ENCODE data around the genes APBB2 and TMEM33.

DNA sequence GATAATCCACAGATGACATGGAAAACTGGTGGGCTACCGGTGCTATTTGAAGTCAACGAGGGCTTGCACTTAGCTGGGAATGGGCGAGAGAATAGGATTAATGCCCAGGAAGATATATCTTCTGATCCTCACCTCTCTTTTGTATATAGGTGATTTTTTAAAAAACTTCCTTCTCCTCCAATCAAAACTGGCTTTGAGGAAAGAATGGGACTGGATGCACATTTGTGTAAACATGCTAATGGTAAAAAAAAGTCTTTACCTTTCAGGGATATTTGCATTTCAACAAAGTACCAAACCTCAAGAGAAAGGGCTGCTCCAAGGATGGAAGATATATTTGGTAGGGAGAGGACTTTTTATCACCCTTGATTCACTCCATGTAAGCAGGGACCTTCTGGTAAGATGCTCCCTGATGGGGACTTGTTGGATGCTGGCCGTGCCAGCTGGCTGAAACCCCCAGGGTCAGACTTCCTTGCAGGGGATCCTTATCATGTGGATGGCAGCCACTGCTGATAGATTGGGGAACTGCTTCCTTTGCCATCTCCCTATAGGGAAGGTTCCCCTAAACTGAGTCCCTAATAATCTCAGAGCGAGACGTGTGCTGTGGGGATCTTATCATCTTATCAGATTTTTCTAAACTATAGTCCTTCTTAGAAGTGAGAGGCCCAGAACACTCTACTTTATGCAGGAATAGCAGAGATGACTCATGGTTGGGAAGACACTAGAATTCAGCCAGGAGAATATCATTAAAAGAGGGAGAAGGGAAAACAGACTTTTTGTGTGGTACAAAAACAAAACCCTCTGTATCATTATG is 15.8 kb downstream of the RHOH start:
- PRO-cap: no peak
- RAMPAGE, long total RNA, 2 experiments: no peak in any of the 2 experiments

- PRO-cap: no peak
- RAMPAGE, long total RNA, 2 experiments: no peak in any of the 2 experiments
Measured at GRCh38 chr4:40213949-40214999, 17.4 kb downstream of the RHOH start.

GRCh38 chr4:40231371-40231899 is 34.6 kb downstream of the RHOH start:
- PRO-cap: no peak
- RAMPAGE, long total RNA, 2 experiments: no peak in any of the 2 experiments

- PRO-cap: no peak
- RAMPAGE, long total RNA, 2 experiments: no peak in any of the 2 experiments
Measured at GRCh38 chr4:40307540-40308195, 27.5 kb upstream of the CHRNA9 start.

DNA sequence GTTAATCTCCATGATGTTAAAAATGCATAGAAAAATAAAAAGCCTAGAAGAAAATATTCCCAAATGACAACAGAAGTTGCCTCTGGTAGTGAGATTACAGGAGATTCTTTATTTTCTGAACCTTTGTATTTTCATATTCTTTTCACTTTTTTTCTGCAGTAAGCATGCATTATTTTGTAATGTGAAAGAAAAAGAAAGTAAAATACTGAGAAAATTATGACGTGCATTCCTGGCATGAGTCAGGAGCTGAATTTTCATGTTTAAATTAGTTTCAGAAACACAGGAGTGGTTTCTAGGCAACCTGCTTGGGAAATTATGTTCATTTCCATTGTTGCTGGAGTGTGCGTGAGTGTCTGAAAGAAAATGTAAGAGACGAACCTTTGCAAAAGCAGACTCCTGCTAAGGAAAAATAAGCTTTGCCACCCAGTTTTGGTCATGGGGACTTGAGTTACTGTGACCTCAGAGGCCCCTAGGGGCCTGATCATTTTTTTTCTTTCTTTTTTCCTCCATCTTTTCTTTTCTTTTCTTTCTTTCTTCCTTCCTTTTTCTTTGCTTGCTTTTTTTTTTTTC is 18.9 kb upstream of the CHRNA9 start:
- PRO-cap: no peak
- RAMPAGE, long total RNA, 2 experiments: no peak in any of the 2 experiments

GRCh38 chr4:40394155-40394576 is 59.0 kb downstream of the CHRNA9 start:
- PRO-cap: no peak
- RAMPAGE, long total RNA, 2 experiments: no peak in any of the 2 experiments

DNA sequence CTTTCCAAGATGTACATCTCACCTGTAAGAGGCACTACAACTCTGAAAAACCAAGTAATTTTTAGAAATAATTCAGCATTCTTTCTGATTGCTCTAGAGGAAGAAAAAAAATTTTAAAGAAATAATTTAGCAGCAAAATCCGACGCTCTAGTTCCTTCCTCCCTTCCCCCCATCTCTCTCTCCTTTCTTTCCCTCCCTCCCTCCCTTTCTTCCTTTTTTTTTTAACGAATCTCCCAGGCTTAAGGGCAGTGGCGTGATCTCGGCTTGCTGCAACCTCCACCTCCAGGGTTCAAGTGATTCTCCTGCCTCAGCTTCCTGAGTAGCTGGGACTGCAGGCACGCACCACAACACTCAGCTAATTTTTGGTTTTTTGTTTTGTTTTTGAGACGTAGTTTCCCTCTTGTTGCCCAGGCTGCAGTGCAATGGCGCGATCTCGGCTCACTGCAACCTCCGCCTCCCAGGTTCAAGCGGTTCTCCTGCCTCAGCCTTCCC is 75.0 kb downstream of the RBM47 start:
- PRO-cap: no peak
- RAMPAGE, long total RNA, 2 experiments: no peak in any of the 2 experiments

DNA sequence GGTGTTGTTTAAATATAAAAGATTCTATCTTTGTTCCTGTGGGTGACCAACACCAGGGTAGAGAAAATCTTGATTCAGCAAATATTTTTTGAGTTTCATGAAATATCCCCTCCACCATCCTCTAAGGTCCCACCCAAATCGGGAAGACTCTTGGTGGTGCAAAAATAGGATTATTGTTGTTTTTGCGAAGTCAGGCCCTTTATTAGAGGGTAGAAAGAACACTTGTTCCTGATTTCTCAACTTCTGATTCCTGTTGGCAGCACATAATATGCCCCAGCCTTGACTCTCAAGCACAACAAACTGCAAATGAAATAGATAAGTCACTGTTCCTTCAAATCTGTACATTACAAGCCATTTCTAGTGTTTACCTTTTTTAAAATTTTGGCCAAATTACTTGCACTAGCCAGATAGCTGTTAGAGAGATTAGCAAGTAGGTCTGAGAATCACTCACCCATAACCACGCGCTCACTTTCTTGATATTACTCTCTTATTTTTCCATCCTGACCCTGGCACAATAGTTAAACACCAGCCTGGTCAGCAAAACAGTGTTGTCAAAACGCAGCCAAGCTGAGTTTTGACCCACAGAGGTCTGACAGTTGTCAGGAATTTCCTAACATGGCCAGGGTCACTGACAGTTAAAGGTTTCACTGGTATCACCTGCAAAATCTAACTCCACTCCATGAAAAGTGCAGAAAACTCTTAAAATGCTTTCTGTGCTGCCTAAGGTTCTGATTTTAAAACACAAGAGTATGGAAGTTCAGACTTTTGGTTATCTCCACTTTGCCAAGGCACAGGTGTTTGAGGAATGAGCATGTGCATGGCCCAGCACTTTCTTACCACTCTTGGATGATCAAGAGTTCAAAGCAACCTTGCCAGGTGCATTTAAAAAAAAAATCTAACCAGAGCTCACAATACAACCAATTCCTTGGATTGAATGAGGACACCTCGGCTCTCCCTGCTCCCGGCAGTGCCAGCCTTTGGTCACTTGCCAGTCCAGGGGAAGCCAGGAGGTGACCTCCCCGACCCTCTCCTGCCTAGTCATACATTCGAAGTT is 69.8 kb downstream of the RBM47 start:
- PRO-cap: no peak
- RAMPAGE, long total RNA, 2 experiments: no peak in any of the 2 experiments

GRCh38 chr4:40563757-40564640 is 65.7 kb downstream of the RBM47 start:
- PRO-cap: no peak
- RAMPAGE, long total RNA, 2 experiments: no peak in any of the 2 experiments

DNA sequence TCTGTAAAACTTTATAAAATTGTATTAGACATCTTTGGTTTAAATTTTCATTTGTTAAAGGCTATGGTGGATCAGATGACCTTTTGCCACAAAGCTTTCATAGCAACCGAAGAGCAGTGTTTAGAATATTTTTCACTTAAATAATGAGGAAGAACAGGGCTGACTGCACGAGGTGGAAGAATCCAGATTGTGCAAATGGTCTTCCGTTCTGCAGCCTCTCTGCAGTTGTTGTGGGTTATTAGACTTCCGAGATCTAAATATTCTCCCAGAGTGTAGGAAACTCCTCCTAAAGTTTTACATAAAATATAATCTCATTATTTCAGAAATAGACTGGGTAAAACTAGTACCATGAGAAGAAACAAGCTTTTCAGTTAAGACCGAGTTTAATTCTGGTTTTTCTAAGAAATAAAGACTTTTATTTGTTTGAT is 55.7 kb downstream of the RBM47 start:
- PRO-cap: no peak
- RAMPAGE, long total RNA, 2 experiments: no peak in any of the 2 experiments

- PRO-cap: no peak
- RAMPAGE, long total RNA, 2 experiments: no peak in any of the 2 experiments
Measured at GRCh38 chr4:40713223-40713469, 36.6 kb upstream of the NSUN7 start.

- PRO-cap: no peak
- RAMPAGE, long total RNA, 2 experiments: no peak in any of the 2 experiments
Measured at GRCh38 chr4:40970241-40971239, 220.8 kb downstream of the NSUN7 start.

DNA sequence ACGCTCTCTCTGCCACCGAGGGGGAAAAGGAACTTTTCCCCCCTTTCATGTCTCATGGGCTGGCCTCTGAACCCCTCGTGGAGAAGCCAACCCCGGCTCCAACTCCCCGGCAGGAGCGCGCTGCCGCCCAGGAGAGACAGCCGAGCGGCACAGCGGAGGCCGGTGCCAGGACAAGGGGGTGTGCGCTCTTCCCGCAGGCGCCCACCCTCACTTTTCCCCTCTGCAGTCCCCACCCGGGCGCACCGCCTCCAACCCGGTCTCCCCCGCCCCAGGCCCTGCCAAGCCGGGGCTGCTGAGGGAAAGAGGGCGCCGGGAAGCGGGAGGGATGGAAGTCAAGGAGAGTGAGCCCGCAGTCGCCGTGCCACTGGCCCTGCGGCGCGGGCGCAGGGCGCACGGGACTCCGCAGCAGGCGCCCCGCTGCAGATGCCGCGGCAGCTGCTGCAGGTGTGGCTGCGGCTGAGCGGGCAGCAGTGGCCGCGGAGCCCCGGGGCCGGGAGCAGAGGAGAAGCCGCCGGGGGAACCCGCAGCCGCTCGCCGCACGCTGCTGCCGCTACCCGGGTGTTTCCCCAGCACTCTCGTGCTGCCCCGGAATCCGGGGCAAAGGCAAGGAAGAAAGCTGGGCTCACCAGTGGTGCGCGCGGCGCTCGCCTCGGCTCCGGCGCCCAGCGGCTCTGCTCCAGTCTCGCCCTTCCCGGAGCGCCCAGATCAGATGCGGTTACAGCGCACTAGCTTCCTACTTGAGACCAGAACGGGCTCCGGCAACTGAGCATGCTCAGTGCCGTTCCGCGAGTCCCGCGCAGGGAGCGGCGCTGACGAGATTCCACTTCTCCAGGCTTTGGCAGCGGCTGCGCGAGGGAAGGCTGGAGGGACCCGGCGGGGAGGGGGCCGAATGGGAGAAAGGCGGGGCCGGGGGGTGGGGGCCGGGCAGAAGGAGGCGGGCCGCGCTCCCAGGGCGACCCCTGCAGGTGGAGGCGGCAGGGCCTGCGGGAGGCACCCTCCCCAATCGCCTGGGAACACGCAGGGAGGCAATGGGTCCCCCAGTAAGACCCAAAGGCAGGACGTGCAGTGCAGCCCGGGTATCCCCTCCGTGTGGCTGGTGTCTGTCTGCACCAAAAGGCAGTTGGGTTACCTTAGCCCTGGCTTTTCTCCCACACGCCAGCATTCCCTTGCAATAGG is at the start of gene APBB2:
Gene APBB2, minus strand, starts transcription at position 764 of the 1,176 bp plus-strand sequence.
- PRO-cap: unidirectional peak, plus-strand start at position 130 of the sequence; bidirectional peak, plus-strand start at position 1,065 of the sequence, minus-strand start at position 711 of the sequence
- RAMPAGE, long total RNA, 2 experiments: start-site peak on the minus strand in 2 of 2 experiments, centred at positions 714 to 719 of the sequence, 261 to 287 reads per replicate

DNA sequence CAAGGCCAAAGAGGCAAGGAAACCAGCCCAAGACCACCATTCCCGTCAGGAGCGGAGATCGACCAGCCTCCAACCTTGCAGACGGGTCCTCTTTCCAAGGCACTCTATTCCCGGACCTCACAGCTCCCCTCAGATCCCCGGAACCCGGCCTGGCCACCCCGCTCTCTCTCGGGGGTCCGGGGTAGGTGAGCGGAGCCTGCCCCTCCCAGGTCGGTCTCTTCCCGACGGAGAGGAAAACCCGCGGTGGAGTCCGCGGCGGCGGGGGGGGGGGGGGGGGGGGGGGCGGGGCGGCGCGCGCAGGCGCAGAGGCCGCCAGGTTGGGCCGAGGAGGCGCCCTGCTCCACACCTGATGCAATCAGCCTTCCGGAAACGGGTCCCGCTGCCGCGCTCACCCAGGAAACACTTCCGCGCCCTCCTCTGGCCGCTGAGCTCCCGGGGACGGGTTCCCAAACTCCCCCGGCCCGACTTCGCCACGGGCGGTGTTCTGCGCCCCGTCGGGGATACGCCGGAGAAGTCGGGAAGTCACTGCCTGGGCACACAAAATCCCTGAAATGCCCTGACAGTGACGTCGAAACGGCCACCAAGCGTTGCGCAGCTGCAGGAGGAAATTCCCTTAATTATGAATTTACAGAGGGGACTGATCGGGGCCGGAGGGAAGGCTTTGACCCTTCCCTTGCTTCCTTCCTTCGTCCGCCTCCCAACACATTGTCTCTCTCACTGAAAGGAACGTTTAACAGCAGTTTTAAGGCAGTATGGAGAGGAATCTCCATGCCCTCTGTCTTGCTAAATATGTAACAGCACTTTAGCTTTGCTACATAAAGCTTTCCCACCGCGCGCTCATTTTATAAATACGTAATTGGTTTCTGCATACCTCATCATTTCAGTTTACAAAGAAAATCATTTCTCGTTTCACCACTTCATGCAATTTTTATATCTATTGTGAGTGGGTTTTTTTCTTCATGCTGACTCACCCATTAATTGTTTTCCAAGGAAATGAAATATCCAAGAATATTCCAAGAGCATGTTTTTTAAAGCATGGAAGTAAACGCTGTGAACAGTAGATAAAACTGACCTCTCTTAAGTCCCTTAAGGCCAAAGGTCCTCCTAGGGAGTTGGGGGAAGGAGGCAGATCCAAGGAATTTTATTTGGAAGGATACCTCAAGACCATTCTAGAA is 2.2 kb upstream of the APBB2 start:
- PRO-cap: bidirectional peak, plus-strand start at position 382 of the sequence, minus-strand start at position 218 of the sequence; bidirectional peak, plus-strand start at position 622 of the sequence, minus-strand start at position 552 of the sequence
- RAMPAGE, long total RNA, 2 experiments: no peak in any of the 2 experiments

- PRO-cap: no peak
- RAMPAGE, long total RNA, 2 experiments: no peak in any of the 2 experiments
Measured at GRCh38 chr4:41359428-41359755, 102.7 kb downstream of the UCHL1 start.

GRCh38 chr4:41361176-41361352 is 104.3 kb downstream of the UCHL1 start:
- PRO-cap: unidirectional peak, minus-strand start at chr4:41361230
- RAMPAGE, long total RNA, 2 experiments: no peak in any of the 2 experiments

GRCh38 chr4:41501514-41501771 is 36.5 kb upstream of the LIMCH1 start:
- PRO-cap: no peak
- RAMPAGE, long total RNA, 2 experiments: no peak in any of the 2 experiments

DNA sequence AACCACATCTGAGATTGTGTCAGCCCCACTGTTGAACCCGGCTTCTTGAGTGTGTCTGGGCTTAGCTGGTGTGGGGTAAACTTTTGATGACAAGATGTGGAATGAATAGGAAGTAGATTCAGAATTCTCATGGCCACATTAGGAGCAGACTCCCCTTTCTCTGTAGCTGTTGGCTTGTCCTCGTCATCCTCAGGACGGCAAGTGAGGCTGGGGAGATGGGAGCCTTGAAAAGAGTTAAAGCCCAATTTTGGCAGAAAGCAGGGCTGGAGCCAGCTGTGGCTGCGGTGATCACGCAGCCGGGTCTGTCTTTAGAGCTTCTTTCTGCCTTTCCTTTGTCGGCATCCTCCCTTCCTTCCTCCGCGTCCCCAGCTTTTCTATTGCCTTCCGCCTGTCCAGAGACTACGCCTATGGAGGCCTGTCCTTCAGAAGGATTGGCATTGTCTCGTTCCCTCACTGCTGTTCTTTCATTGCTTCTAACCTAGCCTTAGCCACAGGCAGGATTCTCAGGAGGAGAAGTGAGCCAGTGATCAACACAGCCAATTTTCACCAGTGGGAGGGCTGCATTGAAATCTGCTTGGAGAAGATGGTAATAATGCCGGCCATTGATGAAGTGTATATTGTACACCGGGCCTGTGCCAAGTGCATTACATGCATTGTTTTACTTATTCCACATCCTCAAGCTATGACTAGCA is 22.9 kb upstream of the LIMCH1 start:
- PRO-cap: no peak
- RAMPAGE, long total RNA, 2 experiments: no peak in any of the 2 experiments

DNA sequence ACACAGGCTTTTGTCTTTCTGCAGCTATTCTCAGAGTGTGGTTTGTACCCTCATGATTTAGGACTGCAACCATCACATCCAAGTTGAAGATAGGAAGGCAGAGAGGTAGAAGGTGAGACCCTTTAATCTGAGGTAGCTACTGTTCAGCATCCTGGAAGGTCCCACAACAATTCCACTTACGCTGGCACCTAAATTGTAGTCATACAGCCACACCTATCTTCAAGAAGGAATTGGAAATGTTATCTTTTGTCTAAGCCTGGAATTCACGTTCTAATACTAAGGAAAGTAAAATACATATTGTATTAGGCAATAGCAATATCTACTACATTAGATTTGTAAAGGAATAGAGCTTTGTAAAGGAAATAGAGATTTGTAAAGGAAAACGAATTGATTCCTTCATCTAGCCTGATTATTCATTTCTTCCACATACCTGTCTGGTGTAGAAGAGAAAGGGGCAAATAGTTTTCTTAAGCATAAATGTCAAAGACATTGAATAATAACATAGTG is 76.4 kb upstream of the PHOX2B start:
- PRO-cap: no peak
- RAMPAGE, long total RNA, 2 experiments: no peak in any of the 2 experiments

- PRO-cap: bidirectional peak, plus-strand start at chr4:41935152, minus-strand start at chr4:41935124
- RAMPAGE, long total RNA, 2 experiments: start-site peak on the plus strand in 2 of 2 experiments, at chr4:41935155-41935208 at its widest, 20 to 48 reads per replicate
Measured at GRCh38 chr4:41934848-41935703, at the start of gene TMEM33. TSS of gene TMEM33 (plus strand) at chr4:41935429.